Right ventricle myocardium (tissue), 1 donor: ENCODE measurements around the gene CNTRL.

DNA sequence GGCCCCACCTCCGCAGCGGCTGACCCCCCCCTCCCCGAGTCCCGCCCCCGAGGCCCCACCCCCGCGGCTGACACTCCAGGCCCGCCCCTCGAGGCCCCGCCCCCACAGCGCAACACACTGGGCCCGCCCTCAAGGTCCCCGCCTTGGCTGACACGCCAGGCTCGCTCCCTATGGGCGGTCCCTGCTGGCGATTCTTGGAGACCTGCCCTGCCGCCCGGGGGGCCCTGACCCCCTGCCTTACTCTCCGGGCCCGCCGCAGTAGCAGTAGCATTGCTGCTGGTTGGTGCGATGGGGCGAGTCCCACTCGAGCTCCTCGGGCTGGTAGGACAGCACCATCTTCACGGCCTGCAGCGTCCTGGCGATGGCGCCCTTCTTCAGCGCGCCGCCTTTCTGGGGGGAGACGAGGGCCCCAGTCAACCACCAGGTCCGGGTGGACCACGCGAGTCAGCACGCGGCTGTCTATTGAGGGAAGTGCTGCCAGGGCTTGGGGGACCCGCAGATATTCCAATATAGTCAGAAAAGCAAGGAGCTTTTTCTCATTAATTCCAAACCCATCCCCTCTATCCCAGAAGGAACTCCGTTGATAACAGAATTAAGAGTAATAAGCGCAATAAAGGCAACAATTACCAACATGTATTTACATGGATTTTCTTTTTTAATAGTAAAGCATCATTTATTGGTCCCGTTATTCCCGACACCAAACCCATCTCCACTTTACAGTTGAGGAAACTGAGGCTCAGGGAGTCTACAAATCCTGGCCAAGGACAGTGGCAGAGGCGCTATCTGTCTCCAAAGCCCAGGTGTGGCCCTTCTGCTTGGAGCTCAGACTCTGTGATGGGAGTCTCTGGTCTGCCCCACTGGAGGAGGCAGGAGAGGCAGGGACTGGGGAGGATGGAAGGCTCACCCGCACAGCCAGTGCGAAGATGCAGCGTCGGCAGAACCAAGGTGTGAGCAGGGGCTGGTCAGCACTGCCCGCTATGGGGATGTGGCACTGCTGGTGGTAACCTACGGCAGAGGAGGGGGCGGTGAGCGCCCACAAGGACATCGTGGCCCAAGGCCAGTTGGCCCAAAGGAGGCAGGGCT, 7.7 kb downstream of the PHF19 start:
- PRO-cap, 2 experiments = peak in 2 of 2 experiments; most common plus-strand start position 158 of the sequence (in 1)

DNA sequence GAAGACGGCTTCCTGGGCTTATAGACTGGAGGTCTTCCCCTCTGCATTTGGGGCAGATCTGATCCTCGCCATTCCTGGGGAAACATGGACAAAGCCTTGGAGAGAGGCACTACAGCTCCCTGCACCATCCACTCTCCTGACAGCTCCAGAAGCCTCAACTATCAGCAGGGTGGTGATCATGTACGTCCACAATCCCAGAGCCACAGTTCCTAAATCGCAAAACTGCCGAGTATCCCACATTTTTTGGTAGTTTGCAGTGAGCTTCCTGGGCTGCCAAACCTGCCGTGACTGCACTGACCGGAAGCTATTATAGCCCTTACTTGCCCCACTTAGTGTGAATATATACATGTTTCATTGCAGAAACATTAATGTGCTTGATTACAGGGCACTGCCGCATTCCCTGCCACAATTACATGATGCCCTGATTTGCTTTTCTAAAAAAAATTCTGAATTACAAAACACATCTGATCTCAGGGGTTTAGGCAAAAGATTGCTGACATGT, 2.8 kb downstream of the TRAF1 start:
- PRO-cap, 2 experiments = no peak in any of the 2 experiments

GRCh38 chr9:120929459-120929649, 2.8 kb upstream of the TRAF1 start:
- PRO-cap, 2 experiments = no peak in any of the 2 experiments

DNA sequence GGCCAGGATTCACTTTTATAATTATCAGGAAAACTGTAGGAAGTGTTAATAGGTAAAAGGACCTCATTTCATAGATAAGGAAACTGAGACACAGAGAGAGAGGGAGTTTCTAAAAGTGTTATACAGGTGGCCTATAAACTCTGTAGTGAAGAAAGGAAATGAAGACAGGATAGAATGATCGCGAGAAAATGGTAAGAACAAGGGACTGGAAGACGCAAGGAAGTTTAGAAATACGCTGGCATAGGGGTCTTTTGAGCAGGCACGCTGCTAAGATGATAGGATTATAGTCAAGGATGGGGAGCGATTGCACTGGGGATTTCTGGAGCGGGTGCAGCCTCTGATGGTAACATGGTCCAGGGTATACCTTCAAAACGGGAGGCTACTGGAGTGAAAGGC, 947 bp upstream of the CNTRL start:
- PRO-cap, 2 experiments = no peak in any of the 2 experiments

- PRO-cap, 2 experiments = peak in 2 of 2 experiments; most common plus-strand start chr9:121074962 (in 2); most common minus-strand start chr9:121075106 (in 2)
Measured at GRCh38 chr9:121074661-121075715, at the start of gene CNTRL. Gene CNTRL, plus strand, starts transcription at chr9:121074955.

GRCh38 chr9:121123688-121124144, 49.0 kb downstream of the CNTRL start:
- PRO-cap, 2 experiments = no peak in any of the 2 experiments

- PRO-cap, 2 experiments = no peak in any of the 2 experiments
Measured at GRCh38 chr9:121222638-121223241, 21.1 kb upstream of the RAB14 start.

DNA sequence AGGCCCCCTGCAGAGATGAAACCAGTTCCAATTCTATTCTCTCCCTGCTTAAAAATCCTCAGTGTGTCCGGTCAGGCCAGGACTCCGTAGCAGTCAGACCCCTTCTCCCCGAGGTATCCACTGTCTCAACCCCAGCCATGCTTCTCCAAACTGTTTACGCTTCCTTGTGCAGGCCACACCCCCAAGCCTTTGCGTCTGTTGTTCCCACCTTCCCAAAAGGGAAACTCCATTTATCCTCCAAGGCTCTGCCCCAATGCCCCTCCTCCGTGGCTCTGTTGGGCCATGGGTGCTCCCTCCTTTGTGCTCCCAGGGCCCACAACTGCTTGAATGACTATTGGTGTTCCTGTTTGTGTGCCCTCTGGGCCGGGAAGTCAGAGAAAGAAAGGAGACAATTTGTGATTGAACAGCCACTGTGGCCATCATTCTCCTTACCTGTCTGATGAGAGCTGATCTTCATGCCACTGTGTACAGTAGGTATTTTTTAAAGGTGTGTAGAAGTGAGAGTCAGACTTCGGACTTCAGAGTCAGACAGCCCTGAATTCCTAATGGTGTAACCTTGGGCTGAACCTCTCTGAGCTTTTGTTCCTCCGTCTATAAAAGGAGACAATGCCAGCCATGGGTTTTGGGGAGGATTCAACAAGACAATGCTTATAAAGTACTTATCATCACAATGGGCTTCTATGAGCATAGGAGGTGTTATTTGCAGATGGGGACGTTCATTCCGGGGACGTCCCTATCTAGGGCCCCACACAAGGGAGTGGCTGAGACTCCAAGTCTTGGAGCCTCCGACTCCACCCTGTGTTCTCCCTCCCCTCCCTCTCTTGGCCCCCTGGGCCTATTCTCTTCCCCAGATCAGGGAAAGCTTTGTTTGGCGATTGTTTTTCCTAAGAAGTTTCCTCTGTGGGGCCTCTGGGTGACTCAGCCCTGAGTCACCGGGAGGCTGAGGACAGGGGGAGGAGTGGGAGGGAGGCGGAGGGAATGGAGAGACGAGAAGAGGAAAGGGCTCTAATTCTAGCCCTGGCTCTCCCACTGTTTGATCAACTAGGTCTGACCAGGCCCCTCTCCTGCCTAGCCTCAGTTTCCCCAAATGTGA, 18.7 kb downstream of the GSN start:
- PRO-cap, 2 experiments = peak in 2 of 2 experiments; most common plus-strand start position 261 of the sequence (in 2); most common minus-strand start position 156 of the sequence (in 2)

GRCh38 chr9:121325299-121325875, 44.7 kb downstream of the STOM start:
- PRO-cap, 2 experiments = no peak in any of the 2 experiments

GRCh38 chr9:121328781-121329614, 41.1 kb downstream of the STOM start:
- PRO-cap, 2 experiments = no peak in any of the 2 experiments

- PRO-cap, 2 experiments = no peak in any of the 2 experiments
Measured at GRCh38 chr9:121335154-121335835, 34.8 kb downstream of the STOM start.

DNA sequence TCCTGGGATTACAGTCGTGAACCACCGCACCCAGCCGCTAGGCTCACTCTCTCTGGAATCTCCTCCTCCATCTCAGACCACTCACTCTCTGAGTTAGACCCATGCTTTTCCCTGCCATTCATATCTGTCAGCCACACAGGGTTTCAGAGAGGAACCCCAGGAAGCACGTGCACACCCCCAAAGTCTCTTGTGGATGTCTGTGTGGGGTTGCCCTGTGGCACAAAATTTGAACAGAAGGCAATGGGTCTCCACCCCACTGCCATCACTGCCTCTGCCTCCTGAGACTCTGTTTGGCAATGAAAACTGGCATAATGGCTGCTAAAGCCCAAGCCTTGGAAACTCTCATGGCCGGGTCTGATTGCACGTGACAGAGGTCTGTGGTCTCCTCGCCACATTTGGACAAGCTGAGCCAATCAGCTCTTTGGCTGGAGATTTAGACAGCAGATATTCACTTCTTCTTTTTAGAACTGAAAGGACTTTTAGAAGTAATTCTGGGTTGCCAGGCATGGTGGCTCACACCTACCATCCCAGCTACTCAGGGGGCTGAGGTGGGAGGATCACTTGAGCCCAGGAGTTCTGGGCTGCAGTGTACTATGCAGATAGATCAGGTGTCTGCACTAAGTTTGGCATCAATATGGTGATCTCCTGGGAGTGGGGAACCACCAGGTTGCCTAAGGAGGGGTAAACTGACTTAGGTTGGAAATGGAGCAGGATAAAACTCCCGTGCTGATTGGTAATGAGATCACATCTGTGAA, 5.4 kb downstream of the GGTA1 start:
- PRO-cap, 2 experiments = no peak in any of the 2 experiments

- PRO-cap, 2 experiments = no peak in any of the 2 experiments
Measured at GRCh38 chr9:121557522-121557878, 57.9 kb upstream of the GGTA1 start.

DNA sequence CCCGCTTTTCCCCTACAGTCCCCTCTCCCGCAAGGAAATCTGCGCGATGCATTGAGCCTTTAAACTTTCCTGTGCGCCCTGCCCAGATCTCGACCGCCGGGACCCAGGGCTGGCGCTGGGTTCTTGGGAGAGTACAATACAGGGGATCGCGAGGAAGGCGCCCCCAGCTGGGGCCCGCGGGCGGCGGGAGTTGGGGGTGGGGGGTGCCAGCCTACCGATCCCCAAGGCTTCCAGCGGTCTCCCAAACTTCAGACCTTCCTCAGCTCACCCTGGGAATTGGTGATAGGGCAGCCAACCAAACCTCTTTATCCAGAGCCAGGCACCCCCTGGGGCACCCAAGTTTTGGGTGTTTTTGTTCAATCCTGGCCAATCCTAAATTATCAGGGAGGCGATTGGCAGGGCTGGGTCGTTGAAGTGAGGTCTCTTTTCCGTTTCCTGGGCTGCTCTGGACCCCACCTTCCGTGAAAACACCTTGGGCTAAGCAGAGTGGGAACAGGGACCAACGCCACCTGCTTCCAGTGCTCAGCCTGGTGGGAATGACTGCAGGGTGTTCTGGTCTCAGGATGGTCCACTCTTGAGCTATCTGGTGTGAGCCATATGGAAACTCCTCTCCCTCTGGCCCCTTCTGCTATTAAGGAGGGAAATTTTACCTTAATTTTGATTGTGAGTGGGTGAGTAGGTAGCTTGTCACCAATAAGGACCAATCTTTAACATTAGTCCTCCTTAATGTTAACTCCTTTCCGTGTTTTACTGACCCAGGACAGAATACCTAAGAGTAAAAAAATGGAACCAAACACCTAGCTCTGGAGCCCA, 51.3 kb upstream of the DAB2IP start:
- PRO-cap, 2 experiments = no peak in any of the 2 experiments

DNA sequence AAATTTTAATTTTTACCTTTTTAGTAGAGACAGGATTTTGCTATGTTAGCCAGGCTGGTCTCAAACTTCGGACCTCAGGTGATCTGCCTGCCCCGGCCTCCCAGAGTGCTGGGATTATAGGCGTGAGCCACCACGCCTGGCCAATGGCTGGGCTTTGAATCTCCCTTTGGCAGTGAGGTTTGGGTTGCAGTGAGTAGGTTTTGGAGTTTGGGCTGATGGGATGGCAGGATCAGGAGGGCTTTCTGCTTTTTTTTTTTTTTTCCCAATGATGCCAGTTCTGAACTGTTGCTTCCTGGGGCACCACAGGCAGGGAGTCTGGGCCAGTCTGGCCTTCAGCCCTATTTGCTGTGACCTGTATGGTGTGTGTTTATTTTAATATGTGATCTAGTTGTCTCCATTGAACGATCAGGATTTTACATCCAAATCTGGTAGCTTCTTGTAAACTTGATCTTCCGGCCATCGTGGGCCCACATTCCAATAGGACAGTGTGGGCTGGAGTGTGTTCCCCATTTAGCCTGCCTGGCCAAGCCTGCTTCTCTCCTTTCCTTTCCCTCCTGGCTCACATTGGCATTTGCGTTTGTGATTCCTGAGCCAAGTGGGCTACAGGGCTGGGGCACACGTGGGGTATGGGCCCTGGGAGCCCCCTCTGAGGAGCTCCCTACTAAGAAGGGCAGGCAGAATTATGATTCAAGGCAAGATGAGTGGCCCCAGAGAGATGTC, 25.9 kb upstream of the DAB2IP start:
- PRO-cap, 2 experiments = no peak in any of the 2 experiments

DNA sequence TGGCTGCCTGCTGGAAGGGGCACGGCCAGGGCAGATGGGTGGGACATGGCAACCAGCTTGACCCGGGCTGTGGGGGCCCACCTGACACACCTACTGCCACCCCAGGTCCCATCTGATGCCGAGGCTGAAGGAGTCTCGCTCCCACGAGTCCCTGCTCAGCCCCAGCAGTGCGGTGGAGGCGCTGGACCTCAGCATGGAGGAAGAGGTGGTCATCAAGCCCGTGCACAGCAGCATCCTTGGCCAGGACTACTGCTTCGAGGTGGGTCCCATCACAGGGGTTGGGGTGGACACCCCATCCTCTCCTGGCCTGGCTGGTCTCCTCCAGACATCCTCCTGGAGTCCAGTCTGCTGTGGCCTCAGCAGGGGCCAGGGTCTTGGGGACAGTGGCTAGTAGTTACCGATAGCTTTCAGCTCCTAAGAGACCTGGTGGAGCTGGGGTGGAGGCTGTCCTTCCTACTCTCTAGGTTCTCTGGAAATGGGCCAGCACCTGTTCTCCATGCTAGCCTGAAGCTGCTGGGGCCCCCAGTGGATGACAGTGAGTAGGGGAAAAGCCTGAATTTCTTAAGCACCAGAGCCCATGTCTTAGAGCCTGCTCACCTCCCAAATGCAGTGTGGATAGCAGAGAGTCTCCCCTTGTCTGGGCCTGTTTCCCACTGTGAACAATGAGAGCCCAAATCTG, 105.6 kb downstream of the DAB2IP start:
- PRO-cap, 2 experiments = no peak in any of the 2 experiments

DNA sequence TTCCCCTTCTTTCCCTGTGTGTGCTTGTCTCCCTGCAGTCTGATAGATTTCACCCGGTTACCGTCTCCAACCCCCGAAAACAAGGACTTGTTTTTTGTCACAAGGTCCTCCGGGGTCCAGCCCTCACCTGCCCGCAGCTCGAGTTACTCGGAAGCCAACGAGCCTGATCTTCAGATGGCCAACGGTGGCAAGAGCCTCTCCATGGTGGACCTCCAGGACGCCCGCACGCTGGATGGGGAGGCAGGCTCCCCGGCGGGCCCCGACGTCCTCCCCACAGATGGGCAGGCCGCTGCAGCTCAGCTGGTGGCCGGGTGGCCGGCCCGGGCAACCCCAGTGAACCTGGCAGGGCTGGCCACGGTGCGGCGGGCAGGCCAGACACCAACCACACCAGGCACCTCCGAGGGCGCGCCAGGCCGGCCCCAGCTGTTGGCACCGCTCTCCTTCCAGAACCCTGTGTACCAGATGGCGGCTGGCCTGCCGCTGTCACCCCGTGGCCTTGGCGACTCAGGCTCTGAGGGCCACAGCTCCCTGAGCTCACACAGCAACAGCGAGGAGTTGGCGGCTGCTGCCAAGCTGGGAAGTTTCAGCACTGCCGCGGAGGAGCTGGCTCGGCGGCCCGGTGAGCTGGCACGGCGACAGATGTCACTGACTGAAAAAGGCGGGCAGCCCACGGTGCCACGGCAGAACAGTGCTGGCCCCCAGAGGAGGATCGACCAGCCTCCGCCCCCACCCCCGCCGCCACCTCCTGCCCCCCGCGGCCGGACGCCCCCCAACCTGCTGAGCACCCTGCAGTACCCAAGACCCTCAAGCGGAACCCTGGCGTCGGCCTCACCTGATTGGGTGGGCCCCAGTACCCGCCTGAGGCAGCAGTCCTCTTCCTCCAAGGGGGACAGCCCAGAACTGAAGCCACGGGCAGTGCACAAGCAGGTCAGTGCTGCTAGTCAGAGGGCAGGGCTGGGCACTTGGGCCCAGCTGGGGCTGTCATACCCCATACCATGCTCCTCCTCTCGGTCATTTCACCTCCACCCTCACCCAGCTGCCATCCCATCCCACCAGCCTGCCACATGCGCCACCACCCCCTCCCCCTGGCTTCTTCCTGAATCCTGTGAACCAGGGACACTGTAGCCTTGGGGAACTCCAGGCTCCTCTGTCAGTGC, 121.5 kb downstream of the DAB2IP start:
- PRO-cap, 2 experiments = no peak in any of the 2 experiments

DNA sequence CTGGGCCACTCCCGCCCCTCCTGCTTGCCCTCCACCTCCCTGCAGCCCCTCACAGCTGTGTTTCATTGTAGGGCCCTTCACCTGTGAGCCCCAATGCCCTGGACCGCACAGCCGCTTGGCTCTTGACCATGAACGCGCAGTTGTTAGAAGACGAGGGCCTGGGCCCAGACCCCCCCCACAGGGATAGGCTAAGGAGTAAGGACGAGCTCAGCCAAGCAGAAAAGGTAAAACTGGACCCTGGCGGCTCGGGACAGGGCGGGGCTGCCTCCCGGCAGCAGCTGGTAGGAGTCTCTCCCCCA, 122.7 kb downstream of the DAB2IP start:
- PRO-cap, 2 experiments = no peak in any of the 2 experiments

- PRO-cap, 2 experiments = no peak in any of the 2 experiments
Measured at GRCh38 chr9:121884686-121884896, 208.5 kb downstream of the TTLL11 start.

DNA sequence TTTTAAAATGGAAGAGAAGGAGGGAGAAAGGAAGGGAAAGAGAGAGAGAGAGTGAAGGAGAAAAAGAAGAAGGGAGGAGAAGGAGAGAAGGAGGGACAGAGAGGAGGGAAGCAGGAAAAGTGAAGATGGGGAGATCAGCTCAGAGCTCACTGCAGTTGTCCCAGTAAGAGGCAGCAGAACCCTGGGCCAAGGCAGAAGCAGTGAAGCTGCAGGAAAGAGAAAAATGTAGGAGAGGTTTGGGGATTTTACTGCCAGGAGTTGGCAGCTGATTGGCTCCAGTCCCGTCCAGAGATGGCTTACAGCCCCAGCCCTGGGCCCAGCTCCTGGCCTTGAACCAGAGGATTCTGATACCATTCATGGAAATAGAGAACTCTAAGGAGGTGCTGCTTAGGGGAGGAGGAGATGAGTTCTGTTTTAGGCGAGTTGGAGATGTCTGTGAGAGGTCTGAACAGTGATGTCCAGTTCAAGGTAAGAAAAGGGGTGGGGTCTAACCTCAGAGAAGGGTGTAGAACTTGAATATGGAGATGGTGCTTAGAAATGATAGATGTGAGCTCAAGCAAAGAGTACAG, 4.6 kb downstream of the MORN5 start:
- PRO-cap, 2 experiments = no peak in any of the 2 experiments